Cardiac septum (tissue), 1 donor: ENCODE data around the genes PAH, HSP90B1 and EID3.

- PRO-cap = no peak
These were observed 68.2 kb downstream of the DRAM1 start for GRCh38 chr12:101945535-101945940.

GRCh38 chr12:102917037-102917937, at the start of gene PAH:
Gene PAH (minus strand): TSS chr12:102917244.
- PRO-cap = no peak

- PRO-cap = no peak
These were observed 4.3 kb upstream of the PAH start for GRCh38 chr12:102921370-102921709.

GRCh38 chr12:102961092-102961839, 3.8 kb downstream of the ASCL1 start:
- PRO-cap = no peak

GRCh38 chr12:103433871-103434620, 61.7 kb downstream of the C12orf42 start:
- PRO-cap = no peak

- PRO-cap = no peak
These were observed 4.9 kb upstream of the HSP90B1 start for GRCh38 chr12:103925182-103925764.

DNA sequence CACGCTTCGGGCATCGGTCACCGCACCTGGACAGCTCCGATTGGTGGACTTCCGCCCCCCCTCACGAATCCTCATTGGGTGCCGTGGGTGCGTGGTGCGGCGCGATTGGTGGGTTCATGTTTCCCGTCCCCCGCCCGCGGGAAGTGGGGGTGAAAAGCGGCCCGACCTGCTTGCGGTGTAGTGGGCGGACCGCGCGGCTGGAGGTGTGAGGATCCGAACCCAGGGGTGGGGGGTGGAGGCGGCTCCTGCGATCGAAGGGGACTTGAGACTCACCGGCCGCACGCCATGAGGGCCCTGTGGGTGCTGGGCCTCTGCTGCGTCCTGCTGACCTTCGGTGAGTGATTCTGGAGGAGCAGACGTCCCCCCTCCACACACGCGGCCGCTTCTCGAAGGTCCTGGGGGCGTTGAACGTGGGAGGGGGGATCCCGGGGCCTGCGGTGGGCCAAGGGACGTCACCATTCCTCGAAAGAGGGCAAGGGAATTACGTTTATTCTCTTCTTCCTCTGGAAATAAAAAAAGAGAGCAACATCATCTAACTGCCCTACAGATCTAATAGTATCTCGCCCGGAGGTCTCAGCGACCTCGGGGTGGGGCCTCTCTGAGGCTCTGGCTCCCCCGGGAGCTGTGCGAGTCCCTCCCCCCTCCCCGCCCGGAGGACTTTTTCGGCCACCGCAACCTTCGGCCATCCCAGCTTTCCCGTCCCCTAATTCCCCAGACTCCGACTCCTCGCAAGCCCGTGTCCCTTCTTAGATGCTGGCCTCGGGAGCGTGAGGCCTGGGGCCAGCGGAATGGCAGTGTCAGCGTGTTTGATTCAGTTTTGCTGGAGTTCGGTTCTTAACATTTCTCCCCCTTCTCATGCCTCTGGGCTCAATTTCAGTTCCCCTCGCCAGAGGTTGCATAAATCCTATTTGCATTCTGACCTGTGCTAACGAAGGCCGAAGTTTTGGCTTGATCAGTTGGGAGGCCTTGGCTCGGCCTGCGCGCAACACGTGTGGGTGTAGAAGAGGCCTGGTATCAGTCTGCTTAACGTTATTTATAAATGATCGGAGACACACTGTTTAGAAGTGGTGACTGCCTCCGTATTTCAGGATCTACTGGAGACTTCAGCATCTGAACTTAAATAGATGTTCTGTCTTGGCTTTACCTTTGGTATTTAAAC, at the start of gene HSP90B1:
Gene HSP90B1 (plus strand): TSS at position 180 of the 1,159 bp plus-strand sequence.
- PRO-cap = bidirectional peak, plus-strand start at position 180 of the sequence, minus-strand start outside the sequence

GRCh38 chr12:103942964-103943431, 12.8 kb downstream of the HSP90B1 start:
- PRO-cap = no peak

- PRO-cap = no peak
These were observed 10.5 kb downstream of the UQCC6 start for GRCh38 chr12:103946370-103946965.

GRCh38 chr12:104114542-104115311, 23.3 kb downstream of the NFYB start:
- PRO-cap = no peak

DNA sequence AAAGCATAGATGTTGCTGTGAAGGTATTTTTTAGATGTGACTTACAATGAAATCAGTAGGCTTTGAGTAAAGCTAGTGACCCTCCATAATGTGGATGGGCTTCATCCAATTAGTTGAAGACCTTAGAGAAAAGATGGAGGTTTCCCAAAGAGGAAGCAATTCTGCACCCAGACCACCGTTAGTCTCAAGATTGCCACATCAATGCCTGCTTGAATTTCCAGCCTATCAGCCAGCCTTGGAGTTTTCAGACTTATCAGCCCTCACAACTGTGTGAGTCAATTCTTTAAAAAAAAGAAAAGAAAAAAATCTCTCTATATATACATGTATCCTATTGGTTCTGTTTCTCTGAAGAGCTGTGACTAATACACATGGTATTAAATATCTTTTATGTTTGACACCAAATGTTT, 22.9 kb upstream of the EID3 start:
- PRO-cap = no peak

- PRO-cap = no peak
These were observed 17.6 kb upstream of the EID3 start for GRCh38 chr12:104285784-104286458.

DNA sequence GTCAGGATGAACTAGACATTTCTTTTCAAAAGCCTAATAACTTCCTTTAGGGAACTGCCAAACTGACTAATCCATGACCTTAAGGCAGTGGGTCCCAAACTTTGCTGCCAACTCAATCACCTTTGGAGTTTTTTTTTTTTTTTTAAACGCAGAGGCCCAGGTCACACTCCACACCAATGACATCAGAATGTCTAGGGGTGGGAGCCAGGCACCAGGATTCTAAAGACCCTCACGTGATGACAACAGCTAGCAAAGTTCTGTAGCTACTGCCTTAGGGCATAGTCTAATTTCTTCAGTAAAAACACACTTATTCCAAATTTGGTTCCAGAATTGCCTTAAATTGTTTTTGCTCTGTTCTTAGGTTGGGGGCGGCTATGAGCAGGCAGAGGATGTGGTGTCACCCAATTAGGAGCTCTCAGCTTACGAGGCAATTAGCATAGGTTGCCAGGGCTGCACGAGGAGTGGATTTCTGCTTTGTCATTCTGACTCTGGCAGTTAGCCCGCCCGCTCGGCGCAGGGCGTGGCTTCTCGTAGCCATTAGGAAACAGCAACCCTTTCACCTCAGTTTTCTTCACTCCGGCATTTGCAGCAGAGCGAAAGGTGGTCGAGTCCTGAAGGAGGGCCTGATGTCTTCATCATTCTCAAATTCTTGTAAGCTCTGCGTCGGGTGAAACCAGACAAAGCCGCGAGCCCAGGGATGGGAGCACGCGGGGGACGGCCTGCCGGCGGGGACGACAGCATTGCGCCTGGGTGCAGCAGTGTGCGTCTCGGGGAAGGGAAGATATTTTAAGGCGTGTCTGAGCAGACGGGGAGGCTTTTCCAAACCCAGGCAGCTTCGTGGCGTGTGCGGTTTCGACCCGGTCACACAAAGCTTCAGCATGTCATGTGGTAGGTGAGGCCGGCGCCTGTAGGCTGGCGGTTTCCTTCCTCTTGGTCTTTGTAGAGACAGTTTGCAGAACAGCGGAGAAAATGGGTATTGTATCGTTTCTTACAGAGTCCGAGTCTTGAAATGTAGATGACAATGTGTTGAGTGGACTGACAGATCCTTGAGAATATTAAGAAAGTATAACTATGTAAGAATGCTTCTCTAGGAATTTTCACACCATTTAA, 16.7 kb upstream of the EID3 start:
- PRO-cap = bidirectional peak, plus-strand start at position 574 of the sequence, minus-strand start at position 424 of the sequence; bidirectional peak, plus-strand start at position 955 of the sequence, minus-strand start at position 846 of the sequence

DNA sequence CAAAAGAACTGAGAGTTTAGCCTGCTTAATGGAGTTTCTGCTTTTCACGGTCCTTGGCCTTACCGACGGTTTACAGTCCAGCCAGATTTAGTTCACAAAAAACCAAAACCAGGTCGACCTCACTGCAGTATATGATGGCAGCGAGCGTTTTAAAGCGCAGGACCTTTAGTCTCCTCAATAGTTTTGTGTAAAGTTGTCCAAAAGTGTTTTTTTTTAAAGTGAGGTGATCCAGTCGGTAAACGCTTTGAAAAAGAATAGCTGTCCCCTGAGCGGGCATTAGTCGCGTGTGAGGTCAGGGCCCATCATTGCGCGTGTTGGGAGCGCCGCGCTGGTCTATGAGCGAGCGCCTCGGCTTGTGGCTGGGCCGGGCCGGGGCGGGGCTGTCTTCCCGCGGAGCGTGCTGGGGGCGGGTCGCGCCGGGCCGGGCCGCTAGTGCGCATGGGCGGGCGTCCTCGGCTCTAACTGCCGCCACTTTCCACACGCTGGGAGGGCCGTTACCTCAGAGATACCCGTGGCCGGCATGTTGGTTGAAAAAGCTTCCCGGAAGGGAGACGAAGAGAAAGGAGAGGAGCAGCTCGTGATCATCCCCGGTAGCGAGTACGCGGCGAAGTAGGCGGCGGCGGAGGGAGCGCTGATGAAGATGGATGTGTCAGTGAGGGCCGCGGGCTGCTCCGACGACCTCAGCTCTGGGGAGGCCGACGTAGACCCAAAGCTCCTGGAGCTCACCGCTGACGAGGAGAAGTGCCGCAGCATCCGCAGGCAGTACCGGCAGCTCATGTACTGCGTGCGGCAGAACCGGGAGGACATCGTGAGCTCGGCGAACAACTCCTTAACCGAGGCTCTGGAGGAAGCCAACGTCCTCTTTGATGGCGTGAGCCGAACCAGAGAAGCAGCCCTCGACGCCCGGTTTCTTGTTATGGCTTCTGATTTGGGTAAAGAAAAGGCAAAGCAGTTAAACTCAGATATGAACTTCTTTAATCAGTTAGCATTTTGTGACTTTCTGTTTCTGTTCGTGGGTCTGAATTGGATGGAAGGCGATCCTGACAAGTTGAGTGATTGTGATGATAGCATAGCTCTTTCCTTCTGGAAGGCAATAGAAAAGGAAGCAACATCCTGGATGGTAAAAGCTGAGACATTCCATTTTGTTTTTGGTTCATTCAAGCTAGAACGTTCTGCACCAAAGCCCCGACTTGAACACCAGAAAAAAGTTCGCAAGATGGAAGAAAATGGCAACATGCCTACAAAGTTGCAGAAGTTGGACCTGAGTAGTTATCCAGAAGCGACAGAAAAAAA, at the start of gene EID3:
Gene EID3 (plus strand): TSS at position 439 of the 1,293 bp plus-strand sequence.
- PRO-cap = bidirectional peak, plus-strand start at position 502 of the sequence, minus-strand start at position 355 of the sequence

- PRO-cap = bidirectional peak, plus-strand start at chr12:104669287, minus-strand start at chr12:104669164
These were observed 212.4 kb downstream of the CHST11 start for GRCh38 chr12:104669014-104669591.

DNA sequence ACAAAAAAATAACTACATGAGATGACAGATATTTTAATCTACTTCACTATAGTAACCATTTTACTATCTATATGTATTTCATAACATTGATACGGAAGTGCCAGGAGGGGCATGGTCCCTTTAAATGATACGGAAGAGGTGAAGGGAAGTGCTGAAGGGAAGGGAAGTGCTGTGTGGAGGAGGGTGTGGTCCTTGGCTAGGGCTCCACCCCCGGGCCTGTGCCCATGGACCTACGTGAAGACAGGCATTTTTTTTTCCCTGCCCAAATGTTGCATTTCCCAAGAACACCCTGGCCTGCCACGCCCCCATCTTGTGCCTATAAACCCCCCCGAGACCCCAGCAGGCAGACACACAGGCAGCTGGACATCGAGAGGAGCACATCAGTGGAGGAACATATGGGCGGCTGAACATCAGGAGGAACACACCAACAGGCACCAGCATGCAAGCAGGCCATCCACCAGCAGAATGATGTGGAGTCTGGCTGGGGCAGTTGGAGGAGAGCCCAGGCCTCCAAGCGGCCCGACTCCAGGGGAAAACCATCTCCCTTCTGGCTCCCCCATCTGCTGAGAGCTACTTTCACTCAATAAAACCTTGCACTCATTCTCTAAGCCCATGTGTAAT, 134.1 kb downstream of the SLC41A2 start:
- PRO-cap = no peak

GRCh38 chr12:104882901-104883386, 75.1 kb downstream of the SLC41A2 start:
- PRO-cap = no peak

DNA sequence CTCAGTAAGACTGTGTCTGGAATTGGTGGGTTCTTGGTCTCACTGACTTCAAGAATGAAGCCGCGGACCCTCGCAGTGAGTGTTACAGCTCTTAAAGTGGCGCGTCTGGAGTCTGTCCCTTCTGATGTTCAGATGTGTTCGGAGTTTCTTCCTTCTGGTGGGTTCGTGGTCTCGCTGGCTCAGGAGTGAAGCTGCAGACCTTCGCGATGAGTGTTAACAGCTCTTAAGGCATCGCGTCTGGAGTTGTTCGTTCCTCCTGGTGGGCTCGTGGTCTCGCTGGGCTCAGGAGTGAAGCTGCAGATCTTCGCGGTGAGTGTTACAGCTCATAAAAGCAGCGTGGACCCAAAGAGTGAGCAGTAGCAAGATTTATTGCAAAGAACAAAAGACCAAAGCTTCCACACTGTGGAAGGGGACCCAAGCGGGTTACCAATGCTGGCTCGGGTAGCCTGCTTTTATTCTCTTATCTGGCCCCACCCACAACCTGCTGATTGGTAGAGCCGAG, 53.5 kb downstream of the SLC41A2 start:
- PRO-cap = no peak

DNA sequence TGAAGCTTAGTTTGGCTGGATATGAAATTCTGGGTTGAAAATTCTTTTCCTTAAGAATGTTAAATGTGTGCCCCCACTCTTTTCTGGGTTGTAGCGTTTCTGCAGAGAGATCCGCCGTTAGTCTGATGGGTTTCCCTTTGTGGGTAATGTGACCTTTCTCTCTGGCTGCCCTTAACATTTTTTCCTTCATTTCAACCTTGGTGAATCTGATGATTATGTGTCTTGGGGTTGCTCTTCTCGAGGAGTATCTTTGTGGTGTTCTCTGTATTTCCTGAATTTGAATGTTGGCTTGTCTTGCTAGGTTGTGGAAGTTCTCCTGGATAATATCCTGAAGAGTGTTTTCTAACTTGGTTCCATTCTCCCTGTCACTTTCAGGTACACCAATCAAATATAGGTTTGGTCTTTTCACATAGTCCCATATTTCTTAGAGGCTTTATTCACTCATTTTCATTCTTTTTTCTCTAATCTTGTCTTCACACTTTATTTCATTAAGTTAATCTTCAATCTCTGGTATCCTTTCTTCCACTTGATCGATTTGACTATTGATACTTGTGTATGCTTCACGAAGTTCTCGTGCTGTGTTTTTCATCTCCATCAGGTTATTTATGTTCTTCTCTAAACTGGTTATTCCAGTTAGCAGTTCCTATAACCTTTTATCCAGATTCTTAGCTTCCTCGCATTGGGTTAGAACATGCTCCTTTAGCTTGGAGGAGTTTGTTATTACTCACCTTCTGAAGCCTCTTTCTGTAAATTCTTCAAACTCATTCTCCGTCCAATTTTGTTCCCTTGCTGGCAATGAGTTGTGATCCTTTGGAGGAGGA, 52.3 kb downstream of the APPL2 start:
- PRO-cap = no peak

GRCh38 chr12:105191913-105192857, 43.8 kb downstream of the APPL2 start:
- PRO-cap = no peak